Astrocyte (in vitro differentiated cells and primary cell): ENCODE data around the genes MSI1, SRSF9, POP5 and MLEC.

DNA sequence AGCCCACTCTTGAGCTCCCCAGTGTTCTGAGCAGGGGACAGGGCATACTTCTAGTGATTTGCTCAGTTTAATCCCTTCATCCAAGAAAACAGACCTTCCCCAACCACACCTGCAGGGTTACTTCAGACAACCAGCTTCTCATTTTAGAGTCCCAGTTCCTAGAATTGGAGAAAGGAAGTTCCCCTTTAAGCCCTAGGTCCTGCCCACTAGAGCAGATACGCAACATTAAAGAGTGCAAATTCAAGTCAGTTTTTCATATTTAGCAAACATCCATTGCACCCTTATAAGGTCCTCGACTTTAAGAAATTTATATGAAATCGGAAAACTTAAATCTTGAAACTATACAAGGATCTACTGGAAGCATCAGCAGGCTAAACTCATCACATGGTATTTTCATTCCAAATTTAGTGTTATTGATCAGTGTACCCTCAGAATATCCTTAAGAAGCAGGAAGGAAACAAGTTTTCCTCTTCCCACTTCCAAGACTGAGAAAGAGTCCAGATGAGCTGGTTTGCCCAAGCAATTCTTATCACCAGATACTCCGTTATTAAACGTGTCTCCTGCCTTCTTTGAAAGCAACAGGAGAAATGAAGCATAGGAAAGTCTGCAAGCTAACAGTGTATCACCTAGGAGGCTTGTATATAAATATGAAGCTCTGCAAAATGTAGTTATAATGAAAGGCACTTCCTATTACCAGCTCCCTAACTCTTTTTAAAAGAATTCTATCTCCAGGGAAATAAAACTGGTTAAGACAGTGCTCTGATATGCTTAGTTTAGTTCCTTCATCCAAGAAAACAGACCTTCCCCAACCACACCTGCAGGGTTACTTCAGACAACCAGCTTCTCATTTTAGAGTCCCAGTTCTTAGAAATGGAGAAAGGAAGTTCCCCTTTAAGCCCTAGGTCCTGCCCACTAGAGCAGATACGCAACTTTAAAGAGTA, 4.0 kb upstream of the WSB2 start:
- PRO-cap, result no peak
- RRBS, 2 experiments, result no CpG with 5 or more reads among the region's 6 CpGs

- PRO-cap, result no peak
- RRBS, 2 experiments, result no CpG with 5 or more reads among the region's 11 CpGs
Measured at GRCh38 chr12:118137083-118137576, 1.2 kb downstream of the PEBP1 start.

- PRO-cap, result no peak
- RRBS, 2 experiments, result no CpG with 5 or more reads among the region's 12 CpGs
Measured at GRCh38 chr12:118172027-118172858, 36.3 kb downstream of the PEBP1 start.

DNA sequence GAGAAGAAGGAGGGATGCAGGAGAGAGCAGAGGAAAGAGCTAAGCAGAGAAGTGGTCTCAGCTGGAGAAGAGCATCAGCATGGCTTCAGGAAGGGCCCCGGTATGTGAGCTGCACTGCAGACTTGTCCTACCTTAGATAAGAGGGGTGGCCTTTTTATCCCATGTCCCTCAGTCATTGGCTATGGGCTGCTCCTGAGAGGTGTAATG, 103.2 kb downstream of the SUDS3 start:
- PRO-cap, result no peak
- RRBS, 2 experiments, result no CpG with 5 or more reads among the region's 1 CpG

DNA sequence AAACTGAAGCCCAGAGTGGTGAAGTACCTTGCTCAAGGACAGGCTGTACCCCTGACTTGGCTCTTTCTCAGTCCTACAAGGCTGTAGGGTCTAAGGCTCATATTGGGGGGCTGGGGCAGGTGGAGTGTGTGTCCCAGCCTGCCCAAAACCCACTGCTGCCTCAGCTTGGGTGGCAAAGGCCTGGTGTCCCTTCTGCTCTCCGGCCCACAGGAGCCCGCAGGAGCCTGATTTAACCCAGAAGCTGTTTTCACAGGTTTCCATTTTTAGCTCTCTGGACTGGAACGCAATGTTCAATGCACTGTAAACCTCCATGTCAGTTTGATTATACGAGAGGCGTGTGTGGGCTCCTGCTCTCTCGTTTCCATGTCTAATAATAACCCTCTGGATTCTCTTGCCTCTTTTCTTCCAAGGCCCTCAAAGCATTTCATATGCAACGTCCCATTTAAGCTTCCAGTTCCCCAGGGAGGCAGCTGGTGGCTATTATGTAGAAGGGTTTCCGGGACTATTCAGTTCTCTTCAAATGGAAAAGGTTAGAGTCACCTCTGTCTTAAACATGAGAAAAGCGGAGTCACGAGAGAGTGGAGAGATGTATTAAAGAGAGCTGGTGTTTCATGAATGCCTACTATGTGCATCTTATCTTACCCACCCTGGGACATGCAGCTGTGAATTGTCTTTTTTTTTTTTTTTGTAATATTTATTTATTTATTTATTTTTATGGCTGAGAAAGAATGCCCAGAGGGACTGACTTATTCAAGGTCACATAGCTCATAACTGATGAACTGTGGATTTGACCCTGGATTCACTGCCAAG, 161.2 kb downstream of the SUDS3 start:
- PRO-cap, result no peak
- RRBS, 2 experiments, result no CpG with 5 or more reads among the region's 10 CpGs

DNA sequence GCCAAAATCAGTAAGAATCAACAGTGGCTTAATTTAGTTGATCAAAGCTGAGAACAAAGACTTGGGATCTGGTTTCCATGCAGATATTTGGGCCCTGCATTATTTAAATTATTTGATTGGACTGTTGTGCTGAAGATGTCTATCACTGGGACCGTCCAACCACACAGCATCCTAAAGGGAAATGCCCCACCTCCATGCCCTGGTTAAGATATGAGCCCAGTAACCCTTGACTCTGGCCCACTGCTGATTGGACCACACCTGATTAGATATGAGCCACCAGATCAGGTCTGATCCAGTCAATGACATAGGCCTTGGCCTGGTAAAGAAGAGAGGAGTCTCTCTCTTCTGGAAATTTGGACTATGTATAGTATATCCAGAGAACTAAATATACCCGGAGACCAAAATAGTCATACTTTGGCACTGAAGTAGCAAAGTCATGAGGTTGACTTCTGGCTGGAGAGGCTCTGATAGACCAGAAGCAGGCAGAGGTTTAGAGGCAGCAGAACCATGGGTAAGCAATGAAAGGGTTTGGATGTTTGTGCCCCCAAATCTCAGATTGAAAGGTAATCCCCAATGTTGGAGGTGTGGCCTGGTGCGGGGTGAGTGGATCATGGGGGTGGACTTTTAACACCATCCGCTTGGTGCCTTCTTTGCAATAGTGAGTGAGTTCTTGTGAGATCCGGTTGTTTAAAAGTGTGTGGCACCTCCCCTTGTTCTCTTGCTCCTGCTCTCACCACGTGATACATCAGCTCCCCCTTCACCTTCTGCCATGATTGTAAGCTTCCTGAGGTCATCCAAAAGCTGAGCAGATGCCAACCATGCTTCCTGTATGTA, 68.4 kb downstream of the HSPB8 start:
- PRO-cap, result no peak
- RRBS, 2 experiments, result no CpG with 5 or more reads among the region's 6 CpGs

DNA sequence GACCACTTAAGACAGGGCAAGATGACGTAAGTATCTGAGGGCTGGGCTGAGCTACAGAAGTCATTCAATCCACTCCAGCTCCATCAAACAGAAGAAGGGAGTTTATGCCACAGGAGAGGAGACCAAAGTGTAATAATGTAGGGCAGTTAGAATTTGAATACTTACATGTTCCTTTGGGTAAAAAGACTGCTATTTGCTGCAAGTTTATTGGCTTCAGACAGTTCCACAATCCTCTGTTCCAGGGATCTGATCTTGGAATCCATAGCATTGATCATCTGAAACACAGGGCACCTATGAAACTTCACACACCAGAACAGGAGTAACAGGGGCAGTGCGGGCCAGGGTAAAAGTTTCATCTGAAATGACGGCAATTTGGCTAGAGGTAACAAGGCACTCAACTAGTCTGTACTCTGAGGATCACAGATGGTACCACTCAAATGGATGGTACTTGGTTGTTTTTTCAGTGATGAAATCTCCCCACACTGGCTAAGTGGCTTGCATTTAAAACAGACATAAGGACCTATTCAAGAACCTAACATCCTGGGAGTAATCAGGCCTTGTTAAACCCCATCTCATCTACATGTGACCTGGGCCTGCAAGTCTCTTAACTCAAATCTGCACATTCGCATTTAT, 90.6 kb downstream of the PRKAB1 start:
- PRO-cap, result no peak
- RRBS, 2 experiments, result no CpG with 5 or more reads among the region's 4 CpGs

DNA sequence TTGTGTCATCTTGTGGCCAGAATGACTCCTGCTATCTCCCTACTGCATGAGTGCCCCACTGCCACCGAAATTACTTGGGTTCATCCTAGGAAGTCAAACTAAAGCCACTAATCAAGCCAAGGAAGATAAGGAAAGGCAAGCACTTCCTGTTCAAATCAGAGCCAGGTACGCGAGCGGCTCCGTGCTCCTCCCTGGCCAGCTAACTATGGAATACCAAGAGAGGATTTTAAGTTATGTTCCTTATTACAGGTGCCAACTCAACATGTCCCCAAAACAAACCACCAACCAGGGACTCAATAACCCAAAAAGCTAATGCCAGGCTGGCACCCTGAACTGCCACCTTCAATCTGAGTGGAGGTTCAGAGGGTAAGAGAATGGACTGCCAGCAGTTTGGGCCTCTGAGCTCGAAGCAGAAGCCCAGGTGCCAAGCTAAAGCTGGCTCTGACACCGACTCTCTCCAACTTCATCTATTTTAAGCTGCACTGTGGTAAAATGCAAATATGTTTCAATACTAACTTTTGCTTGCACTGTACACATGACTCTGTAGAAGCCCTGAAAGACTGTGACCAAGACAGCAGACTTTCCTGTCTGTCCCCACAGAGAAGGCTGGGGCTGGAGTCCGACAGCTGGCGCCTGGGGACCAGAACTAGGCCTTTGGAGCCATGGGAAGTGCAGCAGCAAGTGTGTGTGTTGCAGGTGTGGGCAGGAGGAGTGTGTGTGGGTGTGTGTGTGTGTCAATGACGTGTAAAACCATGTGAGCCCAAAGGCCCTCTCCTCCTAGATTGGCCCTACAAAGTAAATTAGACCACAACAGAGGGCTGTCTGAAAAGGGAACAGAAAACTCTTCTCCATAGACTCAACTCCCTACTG, 16.2 kb upstream of the RAB35 start:
- PRO-cap, result no peak
- RRBS, 2 experiments, result no CpG with 5 or more reads among the region's 10 CpGs

DNA sequence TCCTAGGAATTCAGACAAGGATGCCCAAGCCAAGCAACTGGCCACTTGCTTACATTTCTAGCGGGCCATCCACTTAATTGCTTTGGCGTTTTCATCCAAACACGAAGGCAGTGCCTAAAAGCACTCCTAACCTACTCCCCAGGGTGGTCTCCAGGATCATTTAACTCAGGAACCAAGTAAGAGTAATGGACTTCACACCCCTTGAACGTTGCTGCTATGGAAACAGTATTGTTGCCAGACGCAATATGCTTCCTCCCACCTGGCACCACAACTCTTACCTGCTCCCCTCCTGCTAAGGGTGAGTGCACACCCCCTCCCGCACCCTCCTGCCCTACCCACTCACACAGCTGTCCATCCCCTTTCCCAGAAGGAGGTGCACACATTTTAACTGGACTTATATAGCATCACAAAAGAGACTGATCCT, 23.6 kb upstream of the RAB35 start:
- PRO-cap, result no peak
- RRBS, 2 experiments, result no CpG with 5 or more reads among the region's 6 CpGs

- PRO-cap, result no peak
- RRBS, 2 experiments, result 7 to 11% methylated on average over 6 of the region's 15 CpGs
Measured at GRCh38 chr12:120228705-120229139, 27.8 kb upstream of the RPLP0 start.

GRCh38 chr12:120251926-120252467, 13.5 kb downstream of the PXN start:
- PRO-cap, result no peak
- RRBS, 2 experiments, result no CpG with 5 or more reads among the region's 6 CpGs

DNA sequence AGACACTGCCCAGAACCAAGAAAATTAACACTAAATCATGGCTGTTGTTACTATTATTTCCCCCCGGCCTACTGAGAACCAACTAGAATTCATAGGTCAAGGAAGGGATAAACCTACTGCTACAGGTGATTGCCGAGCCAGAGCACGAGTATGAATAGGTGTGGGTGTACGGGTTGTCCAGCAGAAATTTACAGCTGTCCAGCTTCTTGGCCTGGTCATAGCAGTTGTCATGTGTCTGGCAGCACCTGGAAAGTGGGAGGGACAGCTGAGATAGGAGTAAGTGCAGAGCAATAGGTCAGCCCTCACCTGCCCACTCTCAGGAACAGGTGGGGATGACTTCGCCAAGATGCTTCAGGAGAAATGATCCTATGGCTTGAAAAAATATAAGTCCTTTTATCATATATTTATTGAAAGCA, 2.8 kb downstream of the PLA2G1B start:
- PRO-cap, result no peak
- RRBS, 2 experiments, result no CpG with 5 or more reads among the region's 5 CpGs

DNA sequence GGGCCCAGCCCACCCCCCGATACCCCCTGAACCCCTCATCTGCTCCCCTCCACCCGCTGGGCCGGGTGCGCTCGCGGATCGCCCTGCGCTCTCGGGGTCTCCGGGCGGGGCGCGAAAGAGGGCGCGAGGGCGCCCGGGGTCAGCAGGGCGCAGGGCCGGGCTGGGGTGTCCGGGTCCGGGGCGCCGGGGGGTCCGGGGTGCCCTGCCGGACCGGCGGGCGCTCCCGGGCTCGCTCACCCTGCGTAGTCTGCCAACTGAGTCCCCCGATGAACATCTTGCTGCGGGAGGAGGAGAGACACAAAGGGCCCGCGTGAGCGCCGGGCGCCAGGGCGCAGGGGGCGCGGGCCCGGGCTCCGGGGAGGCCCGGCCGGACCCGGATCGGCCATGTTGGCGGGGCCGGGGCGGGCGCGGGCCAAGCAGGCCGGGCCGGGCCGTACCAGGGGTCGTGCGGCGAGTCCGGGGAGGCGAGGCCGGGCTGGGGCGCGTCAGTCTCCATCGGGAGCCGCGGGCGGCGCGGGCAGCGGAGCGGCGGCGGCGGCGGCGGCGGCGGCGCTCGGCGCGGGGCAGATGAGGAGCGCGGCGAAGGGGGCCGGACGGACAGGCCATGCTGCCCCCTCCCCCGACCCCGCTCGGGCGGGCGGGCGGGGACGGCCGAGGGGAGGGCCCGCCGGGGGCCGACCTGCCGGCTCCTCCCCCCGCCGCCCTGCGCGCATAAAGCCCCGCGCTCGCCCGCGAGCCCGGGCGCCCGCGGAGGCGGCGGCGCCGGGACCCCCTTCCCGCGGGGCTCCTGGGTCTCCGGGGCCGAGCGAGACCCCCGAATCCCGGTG, at the start of gene MSI1:
MSI1 (minus strand) TSS at position 569 of the 827 bp plus-strand sequence.
- PRO-cap, result no peak
- RRBS, 2 experiments, result 1 to 2% methylated on average over 31 to 47 of the region's 123 CpGs

GRCh38 chr12:120469612-120470354, at the start of gene SRSF9:
SRSF9 (minus strand) TSS chr12:120469748.
- PRO-cap, result bidirectional peak, plus-strand start at chr12:120469860, minus-strand start at chr12:120469672
- RRBS, 2 experiments, result under 1 to 2% methylated on average over 10 of the region's 69 CpGs

- PRO-cap, result no peak
- RRBS, 2 experiments, result no CpG with 5 or more reads among the region's 7 CpGs
Measured at GRCh38 chr12:120573361-120574037, 7.7 kb downstream of the POP5 start.

DNA sequence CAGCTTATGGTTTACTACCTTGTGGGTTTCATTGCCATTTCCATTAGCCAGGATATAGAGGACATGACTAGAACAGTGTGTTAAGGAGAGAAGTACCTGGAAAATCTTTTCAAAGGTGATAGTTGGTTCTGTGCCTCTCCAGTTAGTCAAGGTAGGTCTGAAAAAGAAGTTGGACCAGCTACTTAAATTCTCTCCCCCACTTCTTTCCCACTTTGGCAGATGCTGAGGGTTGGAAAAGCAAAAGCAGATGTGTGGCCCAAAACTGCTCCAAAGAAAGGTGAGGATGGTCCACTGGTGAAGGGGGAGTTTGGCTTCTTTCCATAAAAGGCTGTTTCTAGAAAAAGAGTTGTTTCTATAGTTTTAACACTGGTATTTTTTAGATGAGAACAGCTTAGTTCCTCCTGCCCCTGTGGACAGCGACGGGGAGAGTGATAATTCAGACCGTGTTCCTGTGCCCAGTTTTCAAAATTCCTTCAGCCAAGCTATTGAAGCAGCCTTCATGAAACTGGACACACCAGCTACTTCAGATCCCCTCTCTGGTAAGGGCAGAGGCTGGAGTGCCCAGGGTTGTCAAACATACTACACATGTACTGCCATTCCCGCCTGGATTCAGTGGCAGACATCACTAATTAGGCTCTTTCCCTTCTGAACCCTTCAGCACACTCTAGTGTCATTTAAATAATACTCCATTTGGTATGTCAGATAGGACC, 5.6 kb downstream of the POP5 start:
- PRO-cap, result no peak
- RRBS, 2 experiments, result no CpG with 5 or more reads among the region's 4 CpGs

- PRO-cap, result no peak
- RRBS, 2 experiments, result no CpG with 5 or more reads among the region's 5 CpGs
Measured at GRCh38 chr12:120577570-120578023, 3.6 kb downstream of the POP5 start.

DNA sequence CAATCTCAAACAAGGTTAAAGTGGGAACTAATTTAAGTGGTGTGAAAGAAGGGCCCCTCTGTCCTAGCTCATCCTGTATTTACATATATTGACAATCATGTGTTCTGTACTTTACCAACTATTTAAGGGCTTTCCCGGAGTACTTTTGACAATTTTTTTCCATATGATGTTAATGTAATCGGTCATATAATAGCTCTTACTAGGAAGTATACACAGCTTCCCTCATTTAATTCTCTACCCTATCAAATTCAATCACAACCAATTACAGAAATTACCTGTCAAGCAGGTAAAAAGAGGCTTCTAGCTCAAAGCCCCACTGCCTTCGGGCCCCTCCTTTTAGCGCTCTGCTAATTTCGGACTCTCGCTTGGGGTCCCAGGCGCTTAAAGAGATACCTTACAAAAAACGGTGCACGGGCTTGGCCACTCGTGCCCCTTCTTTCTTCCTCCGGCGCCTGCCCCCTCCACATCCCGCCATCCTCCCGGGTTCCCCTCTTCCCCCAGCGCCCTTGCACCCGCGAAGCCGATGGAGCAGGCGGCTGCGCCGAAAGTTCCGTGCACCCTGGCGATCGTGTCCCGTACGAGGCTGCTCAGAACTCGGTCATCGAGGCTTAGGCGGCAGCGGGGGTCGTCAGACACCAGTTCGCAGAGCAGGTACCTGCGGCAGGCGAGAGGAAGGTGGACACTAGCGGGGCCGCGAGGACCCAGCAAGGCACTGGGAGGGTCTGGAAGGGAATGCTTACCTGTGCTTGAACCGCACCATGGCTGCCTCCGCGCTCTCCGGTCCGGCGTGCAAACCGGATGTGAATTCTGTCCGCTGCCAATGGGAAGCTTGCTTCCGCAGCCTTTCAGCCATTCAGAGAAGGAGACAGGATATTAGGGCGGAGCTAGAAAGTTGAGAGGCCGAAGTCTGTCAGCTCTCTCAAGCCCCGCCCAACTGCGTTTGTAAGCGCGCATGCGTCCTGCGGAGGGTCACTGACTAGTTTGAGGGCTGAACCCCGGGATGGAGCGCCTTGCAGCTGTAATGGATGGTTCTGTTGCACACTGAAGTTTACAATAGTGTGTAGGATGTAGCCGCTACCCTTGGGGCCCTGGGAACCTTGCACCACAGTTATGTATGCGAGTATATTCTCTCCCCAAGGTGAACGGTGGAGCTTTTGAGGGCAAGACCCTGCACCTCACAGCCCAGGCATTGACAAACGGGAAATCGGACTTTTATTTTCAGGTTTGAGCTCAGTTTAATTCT, at the start of gene POP5:
POP5 (minus strand) TSS at position 800 of the 1,243 bp plus-strand sequence.
- PRO-cap, result bidirectional peak, plus-strand start at position 852 of the sequence, minus-strand start at position 734 of the sequence
- RRBS, 2 experiments, result no CpG with 5 or more reads among the region's 61 CpGs

DNA sequence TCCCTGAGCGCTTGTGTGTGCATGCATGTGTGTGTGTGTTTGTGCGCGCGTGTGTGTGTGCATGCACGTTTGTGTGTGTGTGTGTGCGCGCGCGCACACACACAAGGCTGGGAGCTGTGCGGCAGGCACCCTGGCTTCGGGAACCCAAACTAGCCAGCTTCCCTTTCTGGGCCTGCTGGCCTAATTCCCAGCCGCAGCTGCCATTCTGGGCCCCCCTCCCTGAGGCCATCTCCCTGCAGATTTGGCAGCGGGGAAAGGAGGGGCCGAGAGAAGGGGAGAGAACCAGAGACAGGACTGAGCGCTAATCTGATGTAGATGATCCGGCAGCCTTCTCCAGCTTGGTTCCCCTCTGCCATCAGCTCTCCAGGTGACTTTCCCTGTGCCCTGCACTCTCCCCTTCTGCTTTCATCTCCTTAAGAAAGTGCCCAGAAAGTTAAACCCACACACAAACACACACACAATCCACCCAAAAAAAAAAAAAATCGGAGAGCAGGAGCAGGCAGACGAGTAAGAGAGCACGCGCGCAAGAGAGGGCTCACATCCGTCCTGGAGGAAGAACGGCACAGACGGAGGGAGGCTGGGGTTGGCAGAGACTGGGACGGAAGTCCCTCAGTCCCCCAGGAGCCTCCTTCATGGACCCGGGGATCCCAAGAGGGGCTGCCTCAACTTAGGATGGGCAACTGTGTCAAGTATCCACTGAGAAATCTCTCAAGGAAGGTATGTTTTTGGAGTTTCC, 9.7 kb downstream of the CABP1 start:
- PRO-cap, result no peak
- RRBS, 2 experiments, result no CpG with 5 or more reads among the region's 26 CpGs

- PRO-cap, result bidirectional peak, plus-strand start at chr12:120687155, minus-strand start at chr12:120686938
- RRBS, 2 experiments, result under 1 to 2% methylated on average over 18 to 25 of the region's 67 CpGs
Measured at GRCh38 chr12:120687050-120687691, at the start of gene MLEC. MLEC (plus strand) TSS chr12:120687149.